Skin of body (tissue), 2 donors: Measurements from ENCODE around the gene MKKS.

DNA sequence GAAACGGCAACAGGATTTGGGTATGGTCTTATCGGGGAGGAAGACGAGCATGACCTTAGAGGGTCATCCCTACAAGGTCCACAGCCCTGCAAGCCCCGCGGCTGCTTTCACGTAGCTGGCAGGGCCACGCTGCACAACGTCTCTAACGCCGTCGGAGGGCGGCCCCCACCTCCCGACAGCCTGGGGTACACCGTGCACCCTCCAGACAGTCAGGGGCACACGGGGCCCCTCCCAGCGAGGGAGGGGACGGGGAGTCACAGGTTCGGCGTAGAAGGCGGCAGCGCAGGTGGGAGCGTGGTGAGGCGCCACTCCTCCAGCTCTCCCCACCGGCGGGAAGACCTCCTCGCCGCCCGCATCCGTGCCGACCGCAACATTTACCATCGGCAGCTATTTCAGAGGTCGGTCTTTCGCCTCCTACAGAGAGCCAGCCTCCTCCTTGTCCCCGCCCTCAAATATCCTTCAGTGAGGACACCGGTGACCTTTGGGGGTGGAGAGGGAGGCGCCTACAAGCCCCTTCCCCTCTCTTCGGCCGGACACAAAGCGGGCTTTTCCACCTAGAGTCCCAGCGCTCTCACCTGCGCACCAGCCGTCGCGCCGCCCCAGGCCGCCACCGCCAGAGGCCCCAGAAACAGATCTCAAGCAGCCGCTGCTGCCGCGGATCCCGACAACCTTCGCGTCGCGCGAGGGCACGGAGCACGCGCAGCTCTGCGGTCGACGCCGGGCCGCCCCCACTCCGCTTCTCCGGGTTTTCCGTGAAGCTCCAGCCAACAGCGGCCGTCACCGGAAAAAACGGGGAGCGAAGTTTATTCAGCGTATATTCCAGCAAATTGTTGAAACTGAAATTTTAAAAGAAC is at the start of gene MKKS:
Gene MKKS, minus strand, starts transcription at position 690 of the 854 bp plus-strand sequence.
- RAMPAGE, long total RNA, result start-site peak on the minus strand centred at position 652 of the sequence, 61 bp wide, 481 and 34 reads in 2 replicates

DNA sequence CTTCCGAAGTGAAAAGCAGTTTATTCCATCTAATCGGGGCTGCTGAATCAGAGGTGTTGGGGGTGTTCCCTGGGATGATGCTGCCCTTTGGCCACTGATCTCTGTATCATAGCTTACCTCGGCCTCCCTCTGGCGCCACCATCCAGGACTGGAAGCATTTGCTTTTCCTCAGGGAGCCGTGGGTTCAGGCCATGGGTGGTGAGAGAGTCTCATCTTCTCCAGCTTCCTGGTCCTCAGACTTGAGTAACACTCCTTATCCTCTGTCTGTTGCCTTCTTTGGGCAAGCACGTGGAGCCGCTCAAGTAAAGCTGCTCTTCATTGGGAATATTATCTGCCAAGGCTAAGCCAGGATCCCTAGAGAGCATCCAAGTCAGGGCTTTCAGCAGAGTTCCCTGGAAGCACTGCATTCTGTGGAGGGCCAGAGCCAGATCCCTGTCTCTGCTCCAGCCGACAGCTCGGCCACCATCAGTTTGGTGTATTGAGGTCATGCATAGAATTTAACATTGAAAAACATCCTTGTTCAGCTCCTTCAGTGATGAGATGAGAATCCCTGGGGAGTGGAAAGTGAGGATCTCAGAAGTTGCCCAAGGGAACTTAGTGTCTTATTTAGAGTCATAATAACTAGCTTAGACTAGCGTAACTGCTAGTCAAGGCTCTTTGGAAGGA is 39.8 kb downstream of the SLX4IP start:
- RAMPAGE, long total RNA, result no peak

DNA sequence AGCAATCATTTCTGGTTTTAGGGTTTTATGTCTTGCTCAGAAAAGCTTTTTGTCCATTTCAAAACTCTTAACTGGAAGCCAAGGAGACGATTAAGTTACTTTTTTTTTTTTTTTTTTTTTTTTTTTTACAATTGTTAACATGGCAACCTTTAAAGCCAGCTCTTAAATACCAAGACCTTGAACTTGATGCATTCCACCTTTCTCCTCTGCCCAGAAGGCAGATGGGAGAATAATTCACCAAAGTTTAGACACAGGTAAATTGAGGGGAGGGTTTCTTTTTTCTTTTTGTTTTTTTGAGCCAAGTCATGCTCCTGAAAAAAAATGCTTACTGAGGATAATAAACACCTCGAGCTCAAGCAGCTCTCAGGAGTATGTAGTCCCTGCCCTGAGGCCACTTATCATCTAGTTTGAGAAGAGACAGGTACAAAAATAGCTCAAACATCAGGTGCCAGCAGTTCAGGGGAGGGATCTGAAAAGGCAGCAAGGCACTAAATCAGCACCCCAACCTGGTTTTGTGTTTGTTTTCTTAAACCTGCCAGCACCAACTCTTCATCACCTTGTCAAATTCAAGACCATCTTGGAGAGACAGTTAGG is 14.2 kb downstream of the JAG1 start:
- RAMPAGE, long total RNA, result no peak

DNA sequence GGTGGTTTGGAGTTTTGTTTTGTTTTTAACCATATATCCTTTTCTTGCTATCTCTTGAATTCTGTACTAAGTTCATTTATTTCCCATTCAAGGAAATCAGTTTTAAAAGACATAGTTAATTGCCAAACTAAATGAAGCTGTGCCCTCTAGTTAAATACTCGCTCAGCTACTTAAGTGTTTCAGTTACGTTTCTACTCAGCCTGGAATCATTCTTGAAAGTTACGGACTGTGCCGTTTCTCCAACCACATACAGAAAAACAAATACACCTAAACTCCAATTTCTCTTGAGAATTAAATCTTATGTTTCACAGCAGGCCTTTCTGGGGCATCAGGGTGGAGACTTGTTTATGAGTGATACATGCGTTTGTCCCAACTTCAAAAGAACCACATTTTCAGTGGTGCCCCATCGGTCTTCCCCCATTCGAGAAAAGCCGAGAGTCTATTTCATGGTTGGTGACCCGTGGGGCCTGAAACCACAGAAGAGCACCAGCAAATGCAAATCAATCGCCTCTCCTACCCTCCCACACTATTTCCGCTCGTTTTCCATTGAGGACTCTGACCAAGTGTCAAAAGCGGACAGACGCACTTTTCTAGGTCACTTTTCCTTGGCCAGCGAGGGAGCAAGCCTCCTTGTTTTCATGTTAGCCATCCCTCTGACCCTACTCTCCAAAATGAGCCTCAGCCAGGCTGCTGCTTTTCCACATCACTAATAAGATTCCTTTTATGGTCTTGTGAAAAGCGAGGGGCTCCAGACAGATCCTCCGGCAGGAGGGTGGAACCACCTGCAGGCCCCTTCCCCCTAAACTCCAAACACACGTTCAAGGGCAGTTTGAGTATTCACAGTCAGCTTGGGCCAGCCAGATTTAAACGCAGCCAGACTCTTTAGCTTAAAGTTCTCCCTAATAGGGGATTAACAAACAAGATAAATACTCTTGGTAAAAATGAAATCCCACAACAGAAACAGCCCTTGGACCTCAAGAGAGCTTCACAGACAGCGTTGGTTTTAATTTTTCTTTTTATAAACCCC is 3.1 kb downstream of the JAG1 start:
- RAMPAGE, long total RNA, result no peak

DNA sequence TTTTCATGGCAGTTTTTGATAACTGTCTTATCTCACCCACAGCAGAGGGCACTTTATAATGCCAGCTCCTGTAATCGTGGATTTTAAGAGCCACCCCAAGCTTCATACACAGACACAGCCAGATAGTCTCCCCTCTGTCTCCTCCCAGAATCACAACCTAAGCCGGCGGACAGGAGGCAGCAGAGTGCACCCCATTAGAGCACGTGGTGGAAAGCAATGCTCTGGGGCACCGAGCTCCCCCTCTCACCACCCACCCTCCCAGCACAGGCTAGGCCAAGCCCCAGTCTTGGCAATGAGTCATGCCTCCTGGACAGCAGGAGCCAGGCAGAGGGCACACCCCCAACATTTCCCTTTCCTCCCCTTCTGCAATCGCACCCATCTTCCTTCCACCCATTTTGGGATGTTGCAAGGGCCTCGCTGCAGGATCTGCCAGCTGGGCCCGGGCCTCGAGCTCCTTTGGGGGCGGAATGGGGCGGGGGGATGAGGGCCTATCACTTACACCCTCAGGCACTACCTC is 2.4 kb downstream of the JAG1 start:
- RAMPAGE, long total RNA, result no peak

DNA sequence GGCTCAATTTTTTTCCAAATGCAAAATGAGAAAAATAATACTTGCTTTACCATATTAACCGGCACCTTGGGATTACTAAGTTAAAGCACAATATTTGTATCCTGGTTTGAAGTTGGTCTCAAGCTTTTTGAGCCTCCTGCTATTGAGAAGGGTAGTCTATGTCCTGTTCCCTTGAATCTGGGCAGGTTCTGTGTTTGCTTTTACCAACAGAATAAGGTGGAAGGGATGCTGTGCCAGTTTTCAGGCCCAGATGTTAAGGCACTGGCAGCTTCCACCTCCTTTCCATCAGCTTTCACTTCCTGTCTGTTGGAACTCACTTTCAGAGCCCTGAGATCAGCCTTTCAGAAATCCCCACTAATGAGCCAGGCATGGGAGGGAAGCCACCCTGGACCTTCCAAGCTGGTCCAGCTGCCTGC is 555.7 kb upstream of the JAG1 start:
- RAMPAGE, long total RNA, result no peak

GRCh38 chr20:11271407-11271720 is 597.6 kb upstream of the JAG1 start:
- RAMPAGE, long total RNA, result no peak

DNA sequence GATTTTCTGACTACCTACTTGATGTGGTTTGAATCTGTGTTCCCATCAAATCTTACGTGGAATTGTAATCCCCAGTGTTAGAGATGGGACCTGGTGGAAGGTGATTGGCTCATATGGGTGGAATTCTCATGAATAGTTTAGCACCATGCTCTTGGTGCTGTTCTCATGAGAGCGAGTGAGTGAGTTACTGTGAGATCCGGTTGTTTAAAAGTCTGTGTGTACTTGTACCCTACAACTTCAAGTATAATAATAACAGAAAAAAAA is 111.3 kb upstream of the BTBD3 start:
- RAMPAGE, long total RNA, result no peak

DNA sequence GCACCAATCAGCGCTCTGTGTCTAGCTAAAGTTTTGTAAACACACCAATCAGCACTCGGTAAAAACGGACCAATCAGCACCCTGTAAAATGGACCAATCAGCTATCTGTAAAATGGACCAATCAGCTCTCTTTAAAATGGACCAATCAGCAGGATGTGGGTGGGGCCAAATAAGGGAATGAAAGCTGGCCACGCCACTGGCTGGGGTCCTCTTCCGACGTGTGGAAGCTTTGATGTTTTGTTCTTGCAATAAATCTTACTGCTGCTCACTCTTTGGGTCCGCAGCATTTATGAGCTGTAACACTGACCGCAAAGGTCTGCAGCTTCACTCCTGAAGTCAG is 151.1 kb upstream of the SPTLC3 start:
- RAMPAGE, long total RNA, result no peak

DNA sequence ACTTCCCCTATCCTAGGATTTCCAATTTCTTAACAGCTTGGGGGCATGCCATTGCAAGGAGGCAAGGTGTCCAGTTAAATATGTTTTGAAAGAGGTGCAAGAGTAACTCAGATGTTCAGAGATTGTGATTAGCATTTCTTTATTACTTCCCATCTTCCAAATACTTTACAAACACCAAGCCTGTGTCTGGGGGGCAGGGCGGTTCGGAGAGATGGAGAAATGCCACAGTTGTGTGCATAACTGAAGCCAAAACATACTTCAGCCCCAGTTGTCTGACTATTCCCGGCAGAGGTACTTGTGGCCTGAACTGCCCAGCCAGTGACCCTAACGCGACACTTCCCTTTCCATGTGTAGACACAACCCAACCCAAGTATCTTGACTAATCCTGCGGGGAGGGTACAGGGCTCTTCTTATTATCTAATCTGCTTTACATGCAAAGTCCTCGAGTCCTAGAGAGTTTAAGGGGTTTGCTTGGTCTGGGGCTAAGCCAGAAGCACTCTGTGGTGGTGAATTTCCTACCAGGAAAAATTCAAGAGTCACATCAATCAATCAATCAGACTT is 46.1 kb downstream of the ISM1 start:
- RAMPAGE, long total RNA, result no peak

DNA sequence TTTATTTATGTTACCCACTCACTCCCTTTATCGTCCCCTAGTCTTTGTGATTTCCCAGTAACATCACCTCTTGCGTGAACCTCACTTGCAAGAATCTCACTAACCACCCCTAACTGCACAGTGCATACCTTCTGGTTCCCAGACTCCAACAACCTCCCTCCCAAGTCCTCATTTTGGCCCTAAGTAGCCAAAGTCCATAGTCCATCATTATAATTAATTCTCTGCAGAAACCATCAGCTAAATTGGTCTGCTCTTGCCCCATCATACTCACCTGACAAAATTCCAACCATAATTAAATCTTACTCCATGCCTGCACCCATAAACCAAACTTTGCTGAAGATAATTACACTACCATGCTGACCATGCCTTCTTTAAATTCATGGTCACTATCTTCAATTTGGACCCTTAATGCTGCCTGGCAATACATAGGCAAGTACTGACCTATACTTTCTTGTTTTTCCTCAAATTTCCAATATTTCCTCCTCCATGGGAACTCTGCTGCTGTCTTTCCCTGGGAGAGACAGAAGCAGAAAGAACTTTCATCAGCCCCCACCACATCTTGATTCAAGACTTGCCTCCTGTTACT is 179.4 kb downstream of the TASP1 start:
- RAMPAGE, long total RNA, result no peak

DNA sequence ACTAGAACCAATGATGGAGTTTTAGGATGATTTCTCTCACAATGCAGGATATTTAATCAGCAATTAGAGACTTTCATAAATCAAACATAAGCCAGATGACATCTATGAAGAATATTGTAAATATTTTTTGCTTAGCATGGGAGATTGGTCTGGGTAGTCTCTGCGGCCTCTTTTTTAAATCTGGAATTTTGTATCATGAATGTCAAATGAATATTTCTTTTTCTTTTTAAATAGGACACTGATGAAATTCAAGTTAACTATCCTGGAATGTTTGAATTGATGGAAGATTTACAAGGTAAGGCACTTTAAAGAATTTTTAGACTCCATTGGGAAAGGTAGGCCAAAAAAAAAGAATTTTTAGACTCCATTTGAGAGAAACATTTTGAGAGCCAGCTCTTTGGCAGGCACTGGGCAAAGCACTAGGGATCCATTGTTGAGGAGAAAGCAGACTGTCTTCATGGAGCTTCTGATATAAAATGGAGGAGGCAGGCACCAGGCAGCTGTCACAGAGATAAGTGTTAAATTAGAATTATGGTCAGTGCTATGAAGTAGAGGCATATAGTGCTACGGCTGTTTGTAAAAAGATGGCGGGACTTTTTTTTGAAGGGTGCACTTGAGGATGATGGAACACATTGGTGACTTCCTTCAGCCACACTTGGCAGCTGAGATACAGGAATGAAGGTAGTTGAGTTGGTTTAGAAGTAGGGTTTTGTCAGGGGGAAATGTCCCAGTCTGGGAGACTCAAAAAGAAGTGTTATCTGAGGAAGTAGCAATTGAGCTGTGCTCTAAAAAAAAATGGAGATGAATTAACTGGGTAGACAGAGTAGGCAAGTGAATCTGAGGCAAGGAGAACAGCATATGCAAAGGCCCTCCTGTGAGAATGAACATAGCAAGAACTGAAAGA is 24.0 kb downstream of the NDUFAF5 start:
- RAMPAGE, long total RNA, result no peak

DNA sequence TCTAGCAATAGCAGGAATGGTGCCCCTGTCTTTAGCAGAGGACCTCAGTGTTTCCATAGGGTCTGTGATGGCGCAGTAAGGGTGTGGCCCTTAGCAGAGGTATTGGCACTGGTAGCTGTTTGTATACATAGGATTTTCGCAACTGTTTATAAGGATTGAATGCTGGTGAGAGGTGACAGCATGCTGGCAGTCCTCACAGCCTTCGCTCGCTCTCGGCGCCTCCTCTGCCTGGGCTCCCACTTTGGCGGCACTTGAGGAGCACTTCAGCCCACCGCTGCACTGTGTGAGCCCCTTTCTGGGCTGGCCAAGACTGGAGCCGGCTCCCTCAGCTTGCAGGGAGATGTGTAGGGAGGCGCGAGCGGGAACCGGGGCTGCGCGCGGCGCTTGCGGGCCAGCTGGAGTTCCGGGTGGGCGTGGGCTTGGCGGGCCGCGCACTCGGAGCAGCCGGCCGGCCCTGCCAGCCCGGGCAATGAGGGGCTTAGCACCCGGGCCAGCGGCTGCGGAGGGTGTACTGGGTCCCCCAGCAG is 111.2 kb downstream of the FLRT3 start:
- RAMPAGE, long total RNA, result no peak

DNA sequence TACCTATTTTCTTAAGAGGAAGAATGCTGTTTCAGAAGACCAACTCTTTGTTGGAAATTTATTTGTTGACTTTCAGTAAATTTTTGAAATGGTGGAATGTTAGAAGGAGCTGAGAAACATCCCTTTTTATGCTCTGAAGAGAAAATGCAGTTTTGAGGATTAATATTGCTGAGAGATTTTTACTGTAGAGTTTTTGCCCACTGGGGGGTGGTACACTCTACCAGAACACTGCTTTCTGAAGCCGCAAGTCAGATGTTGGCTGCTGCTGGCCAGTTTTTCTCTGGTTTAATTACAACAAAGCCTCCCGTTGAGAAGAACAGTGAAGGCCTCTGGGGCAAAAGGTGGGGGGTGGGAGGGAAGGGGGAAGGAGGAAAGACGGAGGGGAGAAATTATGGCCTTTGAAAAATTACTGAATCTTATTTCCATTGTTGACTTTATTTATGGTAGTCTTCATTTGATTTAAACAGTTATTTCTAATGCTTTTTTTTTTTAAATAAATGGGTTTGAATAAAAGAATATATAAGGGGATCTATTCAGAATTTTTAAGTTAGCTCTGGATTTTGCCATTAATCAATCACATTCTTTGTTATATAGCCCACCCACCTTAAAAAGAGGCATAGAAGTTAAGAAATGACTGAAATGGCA is 3.0 kb downstream of the FLRT3 start:
- RAMPAGE, long total RNA, result no peak

DNA sequence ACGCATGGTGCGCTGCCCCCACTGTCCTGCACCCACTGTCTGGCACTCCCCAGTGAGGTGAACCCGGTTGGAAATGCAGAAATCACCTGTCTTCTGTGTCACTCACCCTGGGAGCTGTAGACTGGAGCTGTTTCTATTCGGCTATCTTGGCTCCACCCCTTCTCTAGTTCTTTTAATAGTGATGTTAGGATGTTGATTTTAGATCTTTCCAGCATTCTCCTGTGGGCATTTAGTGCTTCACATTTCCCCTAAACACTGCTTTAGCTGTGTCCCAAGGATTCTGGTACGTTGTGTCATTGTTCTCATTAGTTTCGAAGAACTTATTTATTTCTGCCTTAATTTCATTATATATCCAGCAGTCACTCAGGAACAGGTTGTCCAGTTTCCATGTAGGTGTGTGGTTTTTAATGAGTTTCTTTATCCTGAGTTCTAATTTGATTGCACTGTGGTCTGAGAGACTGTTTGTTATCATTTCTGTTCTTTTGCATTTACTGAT is 130.2 kb upstream of the FLRT3 start:
- RAMPAGE, long total RNA, result no peak

GRCh38 chr20:15080659-15081040 is 743.2 kb upstream of the FLRT3 start:
- RAMPAGE, long total RNA, result no peak

- RAMPAGE, long total RNA, result no peak
These were observed 278.2 kb downstream of the KIF16B start for GRCh38 chr20:16295015-16295520.

GRCh38 chr20:16730114-16731094 is 578 bp downstream of the SNRPB2 start:
- RAMPAGE, long total RNA, result no peak

GRCh38 chr20:17006497-17006958 is 220.3 kb upstream of the PCSK2 start:
- RAMPAGE, long total RNA, result no peak

- RAMPAGE, long total RNA, result no peak
These were observed 20.3 kb downstream of the DSTN start for GRCh38 chr20:17590070-17590753.